Bile duct (tissue), 1 donor: ENCODE data around the gene CORO1A.

- PRO-cap: no peak
Measured at GRCh38 chr16:29148885-29149479, 164.1 kb downstream of the LAT start.

- PRO-cap: no peak
Measured at GRCh38 chr16:29152159-29153119, 167.6 kb downstream of the LAT start.

DNA sequence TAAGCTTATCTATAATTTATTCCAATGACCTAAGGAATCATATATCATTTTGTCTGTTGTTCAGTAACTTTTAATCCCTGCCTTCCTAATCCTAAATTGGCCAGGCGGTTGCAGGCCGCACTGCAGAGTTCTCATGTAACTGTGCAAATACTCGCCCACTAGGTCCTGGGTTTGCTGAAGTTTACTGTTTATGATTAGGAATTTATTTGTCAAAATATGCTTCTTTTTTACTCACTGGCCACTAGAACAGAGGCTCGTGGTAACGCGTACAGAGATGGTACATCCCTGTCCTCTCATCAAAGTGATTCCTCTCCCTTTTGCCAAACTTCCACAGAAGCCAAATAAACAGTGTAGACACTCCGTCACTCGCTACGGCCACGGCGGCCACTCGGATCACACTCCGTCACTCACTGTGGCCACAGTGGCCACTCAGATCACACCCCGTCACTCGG lies 175.0 kb downstream of the LAT start:
- PRO-cap: no peak

DNA sequence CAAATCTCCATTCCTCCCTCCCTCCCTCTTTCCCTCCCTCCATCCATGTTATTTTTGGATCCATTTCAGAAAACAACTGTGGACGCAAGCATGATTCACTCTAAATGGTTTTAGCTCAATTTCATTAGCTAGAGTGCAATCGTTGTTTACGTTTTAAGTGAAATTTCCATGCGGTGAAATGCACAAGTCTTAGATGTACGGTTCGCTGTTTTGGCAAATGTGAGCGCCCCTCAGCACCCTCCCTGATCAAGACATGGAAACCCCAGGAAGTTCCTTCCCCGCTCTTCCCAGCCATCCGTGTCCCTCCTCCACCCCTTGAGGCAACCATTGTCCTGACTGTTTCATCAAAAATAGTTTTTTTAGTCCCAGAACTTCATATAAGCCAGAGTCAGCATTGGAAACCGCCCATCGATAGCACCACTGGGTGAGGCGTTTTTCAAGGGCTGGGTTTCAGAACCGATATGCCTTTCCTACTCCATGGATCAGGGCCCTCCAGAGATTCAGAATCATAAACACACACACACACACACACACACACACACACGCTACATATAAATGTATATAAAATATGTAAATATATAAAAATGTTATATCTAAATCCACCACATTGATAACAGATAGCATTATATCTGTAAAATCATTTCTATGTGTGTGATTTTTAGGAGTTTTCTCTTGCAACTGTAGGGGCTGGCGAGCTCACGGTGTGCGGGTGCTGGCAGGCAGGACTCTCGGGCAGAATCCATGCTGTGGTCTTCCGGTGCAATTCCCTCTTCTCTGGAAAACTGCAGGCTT lies 206.2 kb downstream of the NPIPB11 start:
- PRO-cap: no peak

DNA sequence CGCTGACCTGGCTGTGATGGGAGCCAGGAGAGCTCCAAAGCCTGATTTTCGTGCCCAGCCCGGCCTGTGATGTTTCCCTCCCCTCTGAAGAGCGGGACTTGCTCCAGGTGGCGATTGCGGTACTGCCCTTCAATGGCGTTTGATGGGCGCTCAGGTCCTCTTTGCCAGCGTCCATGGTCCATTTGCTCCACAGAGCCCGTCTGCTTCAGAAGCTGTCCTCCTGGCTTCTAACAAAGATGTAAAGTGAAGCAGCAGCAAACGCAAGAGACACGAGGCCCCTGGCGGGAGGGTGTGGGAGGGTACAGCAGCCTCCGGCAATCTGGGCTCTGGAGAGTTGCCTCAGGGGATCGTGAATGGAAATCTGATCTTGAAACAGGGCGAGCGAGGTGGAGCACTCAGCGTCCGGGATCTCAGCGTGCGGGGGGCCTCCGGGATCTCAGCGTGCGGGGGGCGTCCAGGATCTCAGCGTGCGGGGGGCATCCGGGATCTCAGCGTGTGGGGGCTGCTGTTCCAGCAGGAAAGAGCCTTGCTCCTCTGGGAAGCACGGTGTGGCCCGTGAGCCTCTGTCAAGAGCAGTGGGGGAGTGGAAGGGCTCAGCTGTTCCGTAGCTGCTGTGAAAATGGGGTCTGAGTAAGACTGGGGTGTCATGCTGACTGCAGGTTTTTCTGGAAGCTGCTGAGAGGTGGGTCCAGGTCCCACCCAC lies 93.3 kb downstream of the NPIPB11 start:
- PRO-cap: no peak

DNA sequence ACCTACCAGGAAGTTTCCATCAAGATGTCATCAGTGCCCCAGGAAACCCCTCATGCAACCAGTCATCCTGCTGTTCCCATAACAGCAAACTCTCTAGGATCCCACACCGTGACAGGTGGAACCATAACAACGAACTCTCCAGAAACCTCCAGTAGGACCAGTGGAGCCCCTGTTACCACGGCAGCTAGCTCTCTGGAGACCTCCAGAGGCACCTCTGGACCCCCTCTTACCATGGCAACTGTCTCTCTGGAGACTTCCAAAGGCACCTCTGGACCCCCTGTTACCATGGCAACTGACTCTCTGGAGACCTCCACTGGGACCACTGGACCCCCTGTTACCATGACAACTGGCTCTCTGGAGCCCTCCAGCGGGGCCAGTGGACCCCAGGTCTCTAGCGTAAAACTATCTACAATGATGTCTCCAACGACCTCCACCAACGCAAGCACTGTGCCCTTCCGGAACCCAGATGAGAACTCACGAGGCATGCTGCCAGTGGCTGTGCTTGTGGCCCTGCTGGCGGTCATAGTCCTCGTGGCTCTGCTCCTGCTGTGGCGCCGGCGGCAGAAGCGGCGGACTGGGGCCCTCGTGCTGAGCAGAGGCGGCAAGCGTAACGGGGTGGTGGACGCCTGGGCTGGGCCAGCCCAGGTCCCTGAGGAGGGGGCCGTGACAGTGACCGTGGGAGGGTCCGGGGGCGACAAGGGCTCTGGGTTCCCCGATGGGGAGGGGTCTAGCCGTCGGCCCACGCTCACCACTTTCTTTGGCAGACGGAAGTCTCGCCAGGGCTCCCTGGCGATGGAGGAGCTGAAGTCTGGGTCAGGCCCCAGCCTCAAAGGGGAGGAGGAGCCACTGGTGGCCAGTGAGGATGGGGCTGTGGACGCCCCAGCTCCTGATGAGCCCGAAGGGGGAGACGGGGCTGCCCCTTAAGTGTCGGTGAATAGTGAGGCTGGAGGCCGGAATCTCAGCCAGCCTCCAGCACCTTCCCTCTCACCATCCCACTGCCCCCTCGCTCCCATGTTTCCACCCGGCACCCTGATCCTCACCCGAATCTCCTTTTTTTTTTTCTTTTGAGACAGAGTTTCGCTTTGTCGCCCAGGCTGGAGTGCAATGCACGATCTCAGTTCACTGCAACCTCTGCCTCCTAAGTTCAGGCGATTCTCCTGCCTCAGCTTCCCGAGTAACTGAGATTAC lies 1.4 kb downstream of the SPN start:
- PRO-cap: no peak

- PRO-cap: no peak
Measured at GRCh38 chr16:29736671-29737273, 9.0 kb downstream of the C16orf54 start.

DNA sequence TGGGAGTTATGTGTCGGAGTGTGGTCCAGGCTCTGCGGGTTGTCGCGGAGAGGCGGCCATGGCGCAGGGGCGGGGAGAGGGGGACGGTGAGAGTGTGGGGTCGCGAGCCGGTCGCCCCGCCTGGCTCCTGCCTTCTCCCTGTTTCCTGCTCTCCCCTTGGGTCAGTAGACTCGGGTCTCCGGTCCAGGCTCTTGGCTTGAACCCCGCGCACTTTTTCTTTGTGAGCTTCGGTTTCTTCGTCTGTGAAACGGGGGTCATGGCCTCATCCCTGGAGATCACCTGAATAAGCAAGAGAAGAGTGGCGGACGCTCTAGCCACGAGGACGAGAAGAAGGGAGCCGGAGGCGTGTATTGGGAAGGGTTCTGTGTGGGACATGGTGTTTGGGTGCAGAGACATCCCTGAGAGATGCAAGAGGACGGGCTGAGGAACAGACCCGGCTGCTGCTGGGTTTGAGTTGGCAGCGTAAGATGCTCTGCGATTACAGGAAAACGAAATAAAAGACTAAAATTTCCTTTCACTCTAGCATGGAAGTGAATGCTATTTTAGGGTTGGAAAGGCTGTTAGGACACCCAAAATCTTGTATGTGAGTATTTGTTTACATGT lies 429 bp downstream of the KIF22 start:
- PRO-cap: no peak

- PRO-cap: bidirectional peak, plus-strand start at chr16:29811452, minus-strand start at chr16:29811262
Measured at GRCh38 chr16:29811400-29811753, 616 bp upstream of the PRRT2 start.

DNA sequence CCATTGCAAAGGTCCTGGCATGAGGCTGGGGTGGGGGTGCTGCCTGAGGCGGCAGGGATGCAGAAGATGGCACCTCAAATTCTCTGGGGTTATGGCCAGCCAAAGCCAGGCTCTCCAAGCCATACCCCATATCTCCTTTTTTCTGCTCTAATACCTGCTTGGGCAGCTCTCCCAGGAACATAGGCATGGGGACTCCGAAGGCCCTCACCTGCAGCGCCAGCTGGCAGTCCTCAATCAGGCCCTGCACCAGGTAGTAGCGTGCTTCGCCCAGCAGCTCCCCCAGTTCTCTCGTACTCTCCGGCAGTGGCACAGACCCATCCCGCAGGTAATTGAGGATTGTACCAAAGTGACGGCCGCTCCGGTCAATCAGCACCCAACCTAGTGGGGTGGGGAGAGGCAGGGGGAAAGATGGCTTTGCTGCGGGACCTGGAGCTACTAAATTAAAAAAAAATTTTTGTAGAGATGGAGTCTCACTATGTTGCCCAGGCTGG lies 3.0 kb downstream of the KCTD13 start:
- PRO-cap: no peak

DNA sequence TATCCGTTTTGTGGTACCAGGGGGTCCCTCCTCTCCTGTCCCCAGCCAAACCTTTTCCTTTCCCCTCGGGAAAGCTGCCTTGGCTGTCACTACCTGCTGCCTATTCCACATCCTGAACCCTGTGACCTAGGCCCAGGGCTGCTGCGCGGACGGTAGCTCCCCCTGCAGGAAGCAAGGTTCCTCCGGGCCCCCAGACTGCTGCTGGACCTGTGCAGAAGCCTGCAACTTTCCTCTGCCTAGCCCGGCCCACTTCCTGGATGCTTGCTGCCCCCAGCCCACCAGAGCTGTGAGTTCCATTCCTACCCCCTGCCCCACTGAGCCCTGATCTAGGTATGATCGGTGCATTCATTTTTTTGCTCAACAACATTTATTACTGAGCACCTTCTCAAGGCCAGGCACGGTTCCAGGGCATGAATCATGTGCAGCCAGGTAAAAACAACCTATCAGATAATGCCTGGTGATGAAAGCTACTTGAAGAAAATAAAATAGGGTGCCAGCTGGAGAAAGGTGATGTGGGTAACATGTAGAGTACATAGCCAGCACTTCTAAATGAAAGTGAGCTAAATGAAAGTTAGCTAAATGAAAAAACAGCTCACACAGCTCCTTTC lies 2.2 kb downstream of the ENSG00000285043 start:
- PRO-cap: no peak

DNA sequence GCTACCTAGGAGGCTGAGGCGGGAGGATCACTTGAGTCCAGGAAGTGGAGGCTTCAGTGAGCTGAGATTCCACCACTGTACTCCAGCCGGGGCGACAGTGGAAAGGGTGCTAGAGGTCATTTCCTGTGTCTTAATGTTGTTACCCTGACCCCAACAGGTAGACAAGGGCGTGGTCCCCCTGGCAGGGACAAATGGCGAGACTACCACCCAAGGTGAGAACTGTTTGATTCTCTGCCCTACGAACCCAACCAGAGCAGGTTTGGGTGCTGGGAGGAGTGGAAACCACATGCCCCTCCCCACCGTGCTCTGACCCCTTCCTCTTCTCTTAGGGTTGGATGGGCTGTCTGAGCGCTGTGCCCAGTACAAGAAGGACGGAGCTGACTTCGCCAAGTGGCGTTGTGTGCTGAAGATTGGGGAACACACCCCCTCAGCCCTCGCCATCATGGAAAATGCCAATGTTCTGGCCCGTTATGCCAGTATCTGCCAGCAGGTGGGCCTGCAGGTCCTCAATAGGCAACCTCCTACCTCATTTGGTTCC lies 3.0 kb downstream of the ALDOA start:
- PRO-cap: no peak

DNA sequence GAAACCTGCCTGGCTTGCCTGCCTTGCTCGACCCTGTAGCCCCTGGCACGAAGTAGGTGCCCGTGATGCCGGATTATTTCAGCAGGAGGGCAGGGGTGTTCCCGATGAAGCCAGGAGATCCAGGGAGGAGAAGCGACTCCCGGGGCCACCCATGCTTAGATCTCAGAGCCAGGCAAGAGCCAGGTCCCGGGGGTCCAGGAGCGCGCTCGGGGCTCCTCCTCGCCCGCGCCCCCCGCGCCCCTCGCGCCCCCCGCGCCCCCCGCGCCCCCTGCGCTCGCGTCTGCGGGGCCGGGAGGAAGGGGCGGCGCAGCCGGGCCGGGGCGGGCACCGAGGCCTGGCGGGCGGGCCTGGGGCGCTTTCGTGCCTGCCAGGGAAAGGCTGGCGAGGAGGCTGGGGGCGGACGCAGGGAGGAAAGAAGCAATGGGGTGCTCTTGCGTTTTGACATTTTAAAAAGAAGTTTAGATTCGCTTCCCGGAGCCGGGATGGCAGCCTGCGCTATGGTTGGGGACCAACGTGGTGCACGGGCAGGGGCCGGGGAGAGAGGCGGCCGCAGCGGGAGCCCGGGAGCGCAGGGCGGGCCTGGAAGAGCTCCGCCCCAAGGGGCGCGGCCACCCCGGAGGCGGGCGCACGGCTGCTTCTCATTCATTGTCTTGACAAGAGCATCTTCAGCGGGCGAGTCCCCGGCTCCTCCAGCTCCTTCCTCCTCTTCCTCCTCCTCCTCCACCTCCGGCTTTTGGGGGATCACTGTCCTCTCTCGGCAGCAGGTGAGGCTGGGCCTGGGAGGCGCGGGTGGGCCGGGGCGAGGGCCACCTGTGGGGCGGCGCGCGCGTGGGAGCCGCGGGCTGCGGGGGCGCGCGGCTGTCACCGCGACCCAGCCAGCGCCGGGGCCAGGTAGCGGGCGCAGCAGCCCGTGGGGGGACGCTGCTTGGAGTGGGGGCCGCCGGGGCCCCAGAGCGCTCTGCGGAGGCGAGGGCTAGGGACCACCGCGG lies at the start of gene CORO1A:
CORO1A (plus strand) TSS at position 641 of the 989 bp plus-strand sequence.
- PRO-cap: bidirectional peak, plus-strand start at position 656 of the sequence, minus-strand start at position 557 of the sequence; unidirectional peak, minus-strand start at position 830 of the sequence

- PRO-cap: no peak
Measured at GRCh38 chr16:30184380-30185091, 1.1 kb downstream of the CORO1A start.

- PRO-cap: no peak
Measured at GRCh38 chr16:30350503-30351810, 4.2 kb downstream of the CD2BP2 start.

DNA sequence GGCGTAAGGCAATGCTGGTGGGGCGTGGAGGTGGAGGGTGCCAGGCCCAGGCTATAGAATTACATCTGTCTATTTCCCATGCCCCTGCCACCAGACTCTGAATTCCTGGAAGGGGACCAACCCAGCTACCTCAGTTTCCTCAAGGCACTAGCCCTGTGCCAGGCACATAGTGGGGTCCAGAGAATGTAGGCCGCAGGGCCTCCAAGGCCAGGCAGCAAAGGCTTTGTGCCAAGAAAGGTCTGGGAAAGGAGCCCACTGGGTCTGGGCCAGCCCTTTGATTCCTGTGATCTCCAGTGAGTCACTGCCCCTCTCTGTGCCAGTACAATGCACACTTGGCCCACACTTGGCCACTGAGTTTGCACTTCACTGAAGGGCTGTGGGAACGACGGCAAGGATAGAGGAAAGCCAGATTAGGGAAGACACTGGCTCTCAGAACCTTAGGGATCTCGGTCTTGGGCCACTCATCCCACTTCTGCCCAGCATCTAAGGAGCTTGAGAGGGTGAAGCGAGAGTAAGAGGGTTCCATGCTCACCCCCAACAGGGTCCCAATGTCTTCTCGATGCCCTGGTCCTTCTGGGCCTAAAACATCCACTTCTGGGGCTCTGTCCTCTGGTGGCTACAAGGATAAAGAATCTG lies 3.0 kb downstream of the CD2BP2 start:
- PRO-cap: no peak

- PRO-cap: bidirectional peak, plus-strand start at chr16:30446078, minus-strand start at chr16:30445874
Measured at GRCh38 chr16:30445963-30446335, 275 bp upstream of the SEPHS2 start.

GRCh38 chr16:30524117-30524846 lies 2.1 kb downstream of the ZNF768 start:
- PRO-cap: no peak

DNA sequence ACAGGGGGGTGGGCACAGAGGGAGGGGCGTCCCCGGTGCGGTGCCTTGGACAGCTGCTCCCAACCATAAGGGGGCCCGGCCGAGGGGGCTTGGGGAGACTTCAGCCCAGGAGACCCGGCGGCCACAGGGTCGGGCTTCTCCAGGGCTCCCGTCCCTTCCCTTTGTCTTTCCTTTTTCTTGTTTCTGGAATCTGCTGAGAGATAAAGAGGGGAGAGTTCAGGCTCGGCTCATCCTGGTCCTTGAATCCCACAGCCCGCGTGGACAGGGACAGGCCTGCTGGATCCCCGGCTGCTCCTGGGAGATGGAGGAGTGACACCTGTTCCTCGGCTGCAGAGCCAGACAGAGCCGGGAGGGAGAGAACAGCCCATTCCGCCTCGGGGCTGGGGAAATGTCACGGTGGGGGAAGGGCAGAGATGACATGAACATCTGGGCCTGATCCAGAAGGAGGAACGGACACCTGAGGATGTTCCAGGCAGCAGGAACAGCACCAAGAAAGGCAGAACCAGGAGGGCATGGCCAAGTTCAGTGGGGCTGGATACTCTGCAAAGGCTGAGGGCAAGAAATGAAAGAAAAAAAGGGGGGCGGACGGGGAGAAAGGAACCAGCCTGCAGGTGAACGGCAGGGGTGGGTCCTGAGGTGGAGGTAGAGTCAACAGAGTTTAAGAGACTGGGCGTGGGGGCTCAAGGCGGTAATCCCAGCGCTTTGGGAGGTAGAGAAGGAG lies 2.1 kb downstream of the ZNF764 start:
- PRO-cap: no peak

DNA sequence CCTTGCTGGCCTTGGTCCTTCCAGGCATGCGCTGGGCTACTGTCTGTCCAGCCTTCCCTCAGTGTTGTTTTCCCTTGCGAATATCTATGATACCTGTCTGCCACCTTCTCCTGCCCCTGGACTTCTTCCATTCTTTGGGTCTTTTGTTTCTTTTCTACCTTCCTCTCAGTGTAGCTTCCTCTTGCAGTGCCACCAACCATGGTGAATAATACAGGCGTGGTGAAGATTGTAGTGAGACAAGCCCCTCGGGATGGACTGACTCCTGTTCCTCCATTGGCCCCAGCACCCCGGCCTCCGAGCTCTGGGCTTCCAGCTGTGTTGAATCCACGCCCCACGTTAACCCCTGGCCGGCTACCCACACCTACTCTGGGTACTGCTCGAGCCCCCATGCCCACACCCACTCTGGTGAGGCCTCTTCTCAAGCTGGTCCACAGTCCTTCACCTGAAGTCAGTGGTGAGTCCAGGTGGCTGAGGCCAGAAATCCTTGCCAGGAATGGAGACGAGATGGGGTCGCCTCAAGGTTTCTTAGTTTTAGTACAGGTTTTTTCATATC lies 17.6 kb upstream of the TMEM265 start:
- PRO-cap: no peak